CD14-positive monocyte (primary cell): ENCODE data around the gene SMIM5.

GRCh38 chr17:75498582-75499441, 16.5 kb downstream of the CASKIN2 start:
- CAGE, long polyA plus RNA: no peak

DNA sequence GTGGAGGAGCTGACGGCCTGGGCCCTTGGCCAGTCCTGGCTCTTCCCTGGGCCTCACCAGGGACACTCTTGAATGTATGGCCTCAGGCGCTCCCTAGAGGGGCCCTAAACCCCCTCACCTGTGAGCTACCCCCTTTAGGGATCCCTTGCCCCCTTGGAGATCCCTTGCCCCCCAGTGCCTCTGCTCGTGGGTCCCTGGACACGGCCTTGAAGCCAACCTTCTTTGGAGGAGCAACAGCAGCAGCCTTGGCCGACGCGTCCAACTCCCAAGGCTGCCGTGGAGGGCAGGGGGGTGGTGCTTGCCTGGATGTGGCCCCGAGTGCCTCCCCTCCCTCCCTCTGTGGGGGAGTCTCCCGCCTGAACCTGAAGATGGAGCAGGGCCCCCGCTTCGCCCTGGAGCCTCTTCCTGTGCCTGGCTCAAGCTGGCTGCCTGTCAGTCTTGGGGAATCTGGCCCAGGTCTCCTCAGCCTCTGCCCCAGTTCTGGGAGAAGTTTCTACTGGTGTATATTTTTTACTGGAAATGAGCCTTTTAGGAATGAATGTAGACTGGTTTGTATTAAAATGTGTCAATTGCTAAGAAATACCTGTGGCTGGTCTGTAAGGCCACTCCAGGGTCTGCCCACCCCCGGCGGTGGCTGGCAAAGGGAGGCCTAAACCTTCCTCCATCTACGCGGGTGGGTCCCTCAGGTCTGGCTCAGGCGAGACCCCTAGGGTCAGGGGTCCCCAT, 15.7 kb downstream of the CASKIN2 start:
- CAGE, long polyA plus RNA: no peak

DNA sequence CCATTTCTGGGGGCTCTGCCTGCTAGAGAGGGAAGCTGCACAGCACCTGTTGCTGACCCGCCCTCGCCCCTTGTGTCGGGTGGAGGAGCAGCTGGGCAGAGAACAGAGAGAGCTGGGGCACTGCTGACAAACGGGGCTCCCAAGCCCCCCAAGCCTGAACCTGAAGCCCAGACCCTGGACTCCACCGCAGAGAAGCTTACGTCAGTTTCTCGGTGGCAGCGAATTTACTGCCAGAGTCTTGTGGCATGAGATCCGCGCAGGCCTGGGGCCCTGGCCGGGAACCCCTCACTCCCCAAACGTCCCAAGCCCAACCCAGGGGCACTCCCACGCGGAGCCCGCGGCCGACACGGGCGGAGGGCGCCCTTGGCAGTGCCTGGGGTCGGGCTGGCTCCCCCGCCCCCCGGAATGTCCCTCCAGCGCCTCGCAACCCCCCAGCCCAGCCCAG, 564 bp downstream of the CASKIN2 start:
- CAGE, long polyA plus RNA: no peak

GRCh38 chr17:75626291-75627013, 6.8 kb upstream of the SMIM5 start:
- CAGE, long polyA plus RNA: no peak

- CAGE, long polyA plus RNA: no peak
Measured at GRCh38 chr17:75633348-75634324, at the start of gene SMIM5. Gene SMIM5, plus strand, starts transcription at chr17:75633434.

GRCh38 chr17:75702930-75703384, 18.3 kb upstream of the ITGB4 start:
- CAGE, long polyA plus RNA: no peak

- CAGE, long polyA plus RNA: no peak
Measured at GRCh38 chr17:75722731-75723063, 1.4 kb downstream of the ITGB4 start.

DNA sequence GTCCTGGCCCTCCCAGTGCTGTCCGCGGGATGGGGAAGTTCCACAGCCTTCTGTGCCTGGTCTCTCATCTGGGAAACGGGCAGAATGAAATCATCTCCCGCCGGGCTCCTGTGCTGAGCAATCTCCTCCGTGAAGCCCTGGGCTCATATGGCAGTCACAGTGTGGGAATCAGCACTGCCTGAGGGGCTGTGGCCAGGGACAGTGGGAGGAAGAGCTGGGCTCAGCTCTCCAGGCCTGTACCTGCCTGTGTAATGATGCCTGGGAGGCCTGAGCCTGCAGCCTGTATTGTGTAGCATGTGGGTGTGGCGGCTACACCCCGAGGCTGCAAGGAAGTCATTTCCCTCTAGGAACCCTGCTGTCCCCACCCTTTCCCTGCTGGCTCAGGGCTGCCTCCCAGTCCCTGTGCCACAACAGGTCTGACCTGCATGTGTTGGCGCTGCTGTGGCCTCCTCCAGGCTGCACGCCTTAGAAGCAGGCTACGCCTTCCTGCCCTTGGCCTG, 1.9 kb downstream of the ITGB4 start:
- CAGE, long polyA plus RNA: no peak

DNA sequence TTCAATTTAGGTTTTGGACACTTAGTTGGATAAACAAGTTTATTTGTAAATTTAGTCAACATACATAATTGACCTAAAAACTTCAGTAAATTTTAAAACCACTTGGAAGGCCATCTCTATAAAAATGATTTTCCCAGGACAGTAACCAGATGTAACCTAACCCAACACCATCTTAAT, 2.3 kb downstream of the H3-3B start:
- CAGE, long polyA plus RNA: no peak

DNA sequence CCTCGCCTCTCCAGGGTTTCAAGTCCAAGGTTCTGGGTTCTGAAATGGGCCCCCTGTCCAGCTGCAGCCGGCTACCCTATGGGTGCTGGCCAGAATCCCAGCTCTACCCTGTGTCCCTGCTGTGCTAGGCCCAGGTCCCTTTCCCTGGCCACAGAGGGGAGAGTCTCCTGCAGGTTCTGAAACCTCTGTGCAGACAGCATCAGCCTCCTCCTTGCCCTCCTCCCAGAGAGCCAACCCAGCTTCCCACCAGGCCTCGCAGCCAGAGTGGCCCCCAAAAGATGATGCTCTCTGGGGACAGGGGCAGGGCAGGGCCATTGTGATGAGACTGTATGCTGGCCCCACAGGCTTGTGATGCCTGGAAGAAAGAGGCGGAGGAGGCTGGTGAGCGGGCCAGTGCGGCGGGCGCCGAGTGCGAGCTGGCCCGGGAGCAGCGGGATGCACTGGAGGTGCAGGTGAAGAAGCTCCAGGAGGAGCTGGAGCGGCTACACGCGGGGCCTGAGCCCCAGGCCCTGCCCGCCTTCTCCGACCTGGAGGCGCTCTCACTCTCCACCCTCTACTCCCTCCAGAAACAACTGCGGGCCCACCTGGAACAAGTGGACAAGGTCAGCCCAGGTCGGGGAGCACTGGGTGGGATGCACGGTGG, 21.2 kb downstream of the UNC13D start:
- CAGE, long polyA plus RNA: no peak

DNA sequence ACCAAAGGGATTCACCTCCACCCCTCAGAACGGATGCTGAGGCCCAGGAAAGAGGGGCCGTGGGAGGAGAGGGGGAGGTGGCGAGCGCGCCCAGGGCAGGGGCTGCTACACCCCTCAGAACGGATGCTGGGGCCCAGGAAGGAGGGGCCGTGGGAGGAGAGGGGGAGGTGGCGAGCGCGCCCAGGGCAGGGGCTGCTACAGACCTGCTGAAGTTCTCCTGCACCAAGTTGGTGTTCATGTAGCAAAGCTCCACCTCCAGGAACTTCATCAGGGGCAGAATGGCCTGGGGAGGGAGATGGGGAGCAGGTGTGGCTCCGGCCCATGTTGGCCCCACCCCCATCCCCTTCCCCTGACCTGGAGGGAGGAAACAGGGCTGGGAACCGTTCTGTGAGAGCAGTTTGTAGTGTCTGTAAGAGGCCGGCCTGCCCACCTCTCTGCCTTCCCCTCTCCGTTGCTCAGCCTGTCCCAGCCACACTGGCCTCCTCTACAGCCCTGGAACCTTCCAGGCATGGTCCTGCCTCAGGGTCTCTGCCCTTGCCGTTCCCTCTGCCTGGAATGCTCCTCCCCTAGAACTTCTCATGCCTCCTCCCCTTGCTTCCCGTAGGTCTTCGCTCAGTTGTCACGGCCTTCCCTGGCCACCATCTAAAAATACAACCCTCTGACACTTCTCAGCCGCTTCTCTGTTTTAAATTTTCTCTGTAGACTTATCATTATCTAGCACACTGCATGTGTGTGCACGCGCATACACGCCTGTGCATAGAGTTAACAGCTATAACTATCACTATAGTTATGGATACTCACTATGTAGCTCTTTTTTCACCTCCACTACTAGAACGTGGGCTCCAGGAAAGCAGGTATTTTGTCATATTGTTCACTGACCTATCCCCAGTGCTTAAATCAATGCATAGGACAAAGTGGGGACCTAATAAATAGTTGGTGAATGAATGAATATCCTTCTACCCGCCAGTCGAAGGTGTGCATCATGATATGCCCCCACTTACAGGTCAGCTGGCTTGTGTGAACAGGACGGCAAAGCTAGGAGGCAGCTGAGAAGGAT, 11.1 kb downstream of the UNC13D start:
- CAGE, long polyA plus RNA: no peak

DNA sequence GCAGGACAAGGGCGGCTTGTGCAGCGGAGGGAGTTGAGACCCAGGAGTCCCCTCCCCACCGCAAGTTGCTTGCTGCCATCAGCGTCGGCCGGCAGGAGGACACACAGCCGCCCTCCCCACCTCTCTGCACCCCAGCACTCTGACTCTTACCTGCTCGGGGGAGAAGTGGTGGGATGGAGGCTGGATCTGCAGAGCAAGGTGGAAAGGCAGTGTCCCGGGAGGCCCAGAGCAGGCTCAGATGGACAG, 947 bp downstream of the UNC13D start:
- CAGE, long polyA plus RNA: no peak

GRCh38 chr17:75844811-75845706, 855 bp upstream of the UNC13D start:
- CAGE, long polyA plus RNA: no peak

GRCh38 chr17:75845795-75846571, 1.8 kb upstream of the UNC13D start:
- CAGE, long polyA plus RNA: no peak

DNA sequence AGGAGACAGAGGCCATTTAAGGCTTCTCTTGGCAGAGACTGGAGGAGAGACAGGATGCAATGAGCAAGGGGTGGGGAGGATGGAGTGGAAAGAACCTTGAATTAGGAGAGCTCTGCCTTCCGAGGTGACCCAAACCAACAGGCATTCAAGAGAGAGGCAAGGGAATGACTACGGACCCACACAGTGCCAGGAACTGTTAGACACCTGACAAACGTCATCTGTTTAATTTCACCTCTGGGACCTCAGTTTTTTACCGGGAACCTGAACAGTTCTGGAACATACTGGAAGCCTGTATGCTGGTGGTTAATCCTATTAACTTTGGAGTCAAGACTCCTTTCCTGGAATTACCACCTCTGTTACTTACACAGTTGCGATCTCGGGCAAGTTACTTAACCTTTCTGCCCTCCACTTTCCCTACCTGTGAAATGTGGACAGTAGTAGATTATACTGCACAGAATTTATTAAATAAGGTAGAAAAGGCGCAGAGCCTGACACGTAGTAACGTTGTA, 693 bp downstream of the WBP2 start:
- CAGE, long polyA plus RNA: no peak

- CAGE, long polyA plus RNA: no peak
Measured at GRCh38 chr17:75855623-75856793, 873 bp upstream of the WBP2 start.

DNA sequence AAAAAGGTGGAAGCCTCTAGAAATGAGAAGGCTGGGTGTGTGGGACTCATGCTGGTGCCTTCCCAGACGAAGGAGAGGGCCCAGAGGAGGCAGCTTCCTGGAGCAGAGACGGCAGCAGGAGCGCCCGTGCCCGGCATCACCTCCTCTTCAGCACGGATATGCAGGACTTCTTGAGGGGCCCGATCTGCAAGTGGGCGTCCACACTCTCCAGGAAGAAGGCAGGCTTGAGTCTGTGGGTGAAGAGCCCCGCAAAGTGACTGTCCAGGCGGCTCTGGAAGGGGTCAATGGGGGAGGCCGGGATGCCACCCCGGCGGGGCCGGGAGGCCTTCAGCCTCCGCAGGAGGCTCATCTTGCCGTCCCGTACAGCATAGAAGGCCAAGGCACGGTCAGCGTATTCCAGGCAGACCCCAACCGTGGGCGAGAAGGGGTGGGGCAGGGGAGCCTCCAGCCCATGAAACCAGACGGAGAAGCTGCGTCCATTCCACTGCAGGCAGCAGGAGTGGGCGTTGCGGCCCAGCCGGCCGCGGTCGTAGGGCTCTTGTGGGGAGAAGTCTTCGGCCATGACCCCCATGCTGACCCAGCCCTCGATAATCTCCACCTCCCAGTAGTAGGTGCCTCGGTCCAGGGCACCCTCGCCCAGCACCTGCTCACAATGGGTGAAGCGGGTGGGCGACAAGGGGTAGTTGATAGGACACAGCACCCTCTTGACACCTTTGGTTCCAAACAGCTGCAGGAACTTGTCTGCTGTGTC, 3.9 kb downstream of the TRIM47 start:
- CAGE, long polyA plus RNA: no peak

GRCh38 chr17:75922988-75923606, 17.7 kb downstream of the FBF1 start:
- CAGE, long polyA plus RNA: no peak

- CAGE, long polyA plus RNA: no peak
Measured at GRCh38 chr17:75978399-75978889, 522 bp downstream of the ACOX1 start.

DNA sequence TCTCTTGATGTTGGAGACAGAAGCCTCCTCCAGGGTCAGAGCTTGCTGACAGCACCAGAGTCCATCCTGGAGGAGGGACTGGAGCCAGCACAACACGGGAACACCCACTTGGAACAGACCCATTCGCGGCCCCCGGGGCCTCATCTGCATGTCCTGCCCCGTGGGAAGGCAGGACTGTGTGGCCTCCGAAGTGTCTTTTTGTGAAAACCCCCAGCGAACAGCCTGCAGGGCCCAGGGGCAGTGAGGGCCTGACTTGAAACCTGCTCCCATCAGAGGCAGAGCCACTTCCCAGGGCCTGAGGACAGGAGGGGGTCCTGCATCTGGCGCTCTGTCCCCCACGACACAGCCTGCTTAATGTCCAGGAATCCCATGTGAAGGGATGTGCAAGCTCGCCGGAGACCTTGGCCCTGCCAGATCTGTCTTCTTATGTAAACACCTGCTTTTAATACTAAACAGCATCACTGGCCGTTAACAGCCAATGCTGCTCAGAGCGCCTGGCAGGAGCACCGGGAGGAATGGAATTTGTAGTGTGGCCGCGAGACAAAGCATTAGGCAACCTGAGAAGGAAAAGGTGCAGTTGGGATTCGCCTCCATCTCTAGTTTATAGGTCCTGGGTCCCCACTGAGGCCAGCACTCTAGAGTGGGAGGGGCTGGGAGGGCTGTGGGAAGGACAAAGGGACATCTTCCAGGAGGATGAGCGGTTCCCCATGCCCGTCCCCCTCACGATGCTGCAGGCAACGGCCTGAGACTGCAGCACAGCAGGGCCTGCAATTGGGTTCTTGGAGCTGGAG, 9.5 kb upstream of the EVPL start:
- CAGE, long polyA plus RNA: no peak